SEM (cell line): ENCODE results near the gene NT5M.

DNA sequence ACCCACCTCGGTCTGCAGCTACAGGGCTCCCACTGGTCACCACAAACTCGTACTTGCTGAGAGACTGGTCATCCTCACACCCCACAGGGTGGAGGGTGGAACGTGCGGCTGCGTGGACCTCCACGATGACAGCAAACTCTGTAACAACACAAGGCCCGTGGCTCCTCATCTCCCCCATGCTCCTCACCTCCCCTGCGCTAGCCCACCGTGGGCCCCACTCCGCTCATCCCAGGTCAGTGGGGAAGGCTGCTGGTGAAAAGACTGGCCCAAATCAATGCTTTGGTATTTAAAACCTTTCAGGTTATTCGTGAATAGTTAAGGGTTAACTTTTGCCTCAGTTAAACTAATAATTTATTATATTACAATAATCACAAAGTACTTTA, 9.0 kb upstream of the PLD6 start:
- PRO-cap, result no peak

- PRO-cap, result bidirectional peak, plus-strand start at chr17:17303349, minus-strand start at chr17:17303072
Observed at GRCh38 chr17:17302821-17303449, at the start of gene NT5M. NT5M (plus strand) TSS chr17:17303373.

DNA sequence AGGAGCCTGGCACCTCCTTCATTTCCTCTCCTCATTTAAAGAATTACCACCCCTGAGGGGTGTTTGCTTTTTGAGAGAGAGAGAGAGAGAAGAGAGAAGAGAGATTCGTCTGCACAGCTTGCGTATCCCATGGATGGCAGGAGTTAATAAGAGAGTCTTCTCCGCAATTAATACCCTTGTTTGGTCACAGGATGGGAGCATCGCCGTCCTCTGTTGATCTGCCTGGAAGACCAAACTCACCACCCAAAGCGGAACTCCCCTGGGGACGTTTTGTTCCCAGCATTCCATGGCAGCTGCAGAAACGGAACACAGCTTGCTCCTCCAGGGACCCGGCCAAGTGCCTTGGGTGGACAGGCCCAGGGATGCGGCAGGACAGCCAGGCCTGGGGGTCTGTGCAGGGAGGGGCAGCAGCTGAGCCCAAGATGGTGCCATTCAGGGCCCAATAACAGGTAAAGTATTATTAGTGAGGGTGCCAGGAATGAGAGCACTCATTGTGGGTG, 83.0 kb downstream of the NT5M start:
- PRO-cap, result no peak

DNA sequence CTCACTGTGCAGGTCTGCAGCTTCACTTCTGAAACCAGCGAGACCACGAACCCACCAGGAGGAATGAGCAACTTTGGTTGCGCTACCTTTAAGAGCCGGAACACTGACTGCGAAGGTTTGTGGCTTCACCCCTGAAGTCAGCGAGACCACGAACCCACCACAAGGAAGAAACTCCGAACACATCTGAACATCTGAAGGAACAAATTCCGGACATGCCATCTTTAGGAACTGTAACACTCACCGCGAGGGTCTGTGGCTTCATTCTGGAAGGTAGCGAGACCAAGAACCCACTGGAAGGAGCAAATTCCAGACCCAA, 84.7 kb upstream of the MED9 start:
- PRO-cap, result no peak

- PRO-cap, result no peak
Observed at GRCh38 chr17:17490895-17492212, 4.8 kb downstream of the RASD1 start.

DNA sequence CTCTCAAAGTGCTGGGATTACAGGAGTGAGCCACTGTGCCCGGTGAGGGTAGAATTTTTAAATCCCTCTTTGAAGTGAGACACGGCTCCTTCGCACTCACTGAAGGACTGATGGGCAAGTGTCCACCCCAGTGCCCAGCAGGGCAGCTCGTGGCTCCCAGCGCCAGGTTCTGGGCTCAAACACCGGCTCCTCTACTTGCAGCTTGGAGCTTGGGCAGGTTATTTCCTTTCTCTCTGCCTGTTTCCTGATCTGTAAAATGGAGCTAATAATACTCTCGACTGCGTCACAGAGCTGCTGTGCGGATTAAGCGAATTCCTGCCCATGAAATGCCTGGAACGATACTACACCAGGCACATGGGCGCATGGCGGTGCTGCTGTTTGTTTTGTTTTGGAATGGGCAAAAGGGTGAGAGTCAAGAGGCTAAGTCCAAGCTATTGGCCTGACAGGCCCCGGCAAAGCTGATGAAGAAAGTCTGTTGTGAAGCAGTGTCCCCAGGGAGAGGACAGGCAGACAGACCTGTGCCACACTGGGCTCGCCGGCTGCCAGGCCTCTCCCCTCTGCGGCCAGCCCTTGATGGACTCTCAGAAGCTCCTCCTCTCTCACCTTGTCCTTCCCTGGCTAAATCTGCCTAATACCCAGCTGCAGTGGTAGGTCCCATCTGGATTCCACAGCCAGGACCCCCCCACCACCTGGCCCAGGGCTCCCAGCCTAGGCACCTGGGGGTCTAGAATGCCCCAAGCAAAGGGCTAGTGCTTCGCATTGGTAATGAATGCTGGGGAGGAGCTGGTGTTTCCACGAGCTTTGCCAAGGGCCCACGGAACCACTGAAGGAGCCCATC, 31.3 kb upstream of the RASD1 start:
- PRO-cap, result no peak

- PRO-cap, result no peak
Observed at GRCh38 chr17:17570827-17571381, 20.6 kb downstream of the PEMT start.

- PRO-cap, result no peak
Observed at GRCh38 chr17:17571913-17572566, 19.5 kb downstream of the PEMT start.

- PRO-cap, result no peak
Observed at GRCh38 chr17:17574032-17574515, 17.4 kb downstream of the PEMT start.

- PRO-cap, result bidirectional peak, plus-strand start at chr17:17724815, minus-strand start at chr17:17724788; bidirectional peak, plus-strand start at chr17:17725288, minus-strand start at chr17:17725321
Observed at GRCh38 chr17:17724395-17725537, 43.5 kb downstream of the RAI1 start.

DNA sequence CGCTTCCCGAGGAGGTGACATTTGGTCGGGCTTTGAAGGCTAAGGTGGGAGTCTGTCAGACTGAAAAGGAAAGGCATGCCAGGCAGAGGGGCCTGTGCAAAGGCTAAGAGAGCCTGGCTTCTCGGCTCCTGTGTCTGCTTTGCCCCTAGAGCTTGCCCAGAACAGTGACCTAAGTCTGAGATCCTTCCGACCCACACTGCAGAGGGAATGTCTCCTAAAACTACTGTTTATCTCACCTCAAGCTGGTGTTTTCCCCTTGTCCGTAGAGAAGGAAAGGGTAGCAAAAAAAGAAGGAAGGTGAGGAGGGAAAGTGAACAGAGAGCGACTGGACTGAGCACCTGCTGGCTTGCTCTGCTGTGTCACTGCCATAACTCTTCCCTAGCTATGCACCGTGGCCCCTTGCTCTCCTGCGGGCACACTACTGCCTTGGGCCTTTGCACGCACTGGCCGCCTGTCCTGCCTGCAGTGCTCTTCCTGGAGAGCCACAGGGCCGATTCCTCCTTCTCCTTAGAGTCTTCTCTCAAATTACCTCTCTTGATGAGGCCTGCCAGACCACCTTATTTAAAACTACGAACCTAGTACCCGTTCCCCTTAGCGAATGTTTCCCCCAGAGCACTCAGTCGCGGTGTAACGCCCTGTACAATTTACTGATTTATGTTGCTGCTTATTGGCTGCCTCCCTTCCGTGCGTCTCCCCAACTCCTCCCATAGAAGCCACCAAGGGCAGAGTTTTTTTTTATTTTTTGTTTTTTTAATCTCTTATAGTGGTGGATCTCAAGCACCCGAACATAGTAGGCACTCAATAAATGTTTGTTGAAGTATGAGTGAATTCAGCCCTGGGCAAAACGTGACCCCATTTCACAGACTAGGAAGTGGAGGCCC, 70.2 kb downstream of the RAI1 start:
- PRO-cap, result unidirectional peak, minus-strand start at position 600 of the sequence

- PRO-cap, result no peak
Observed at GRCh38 chr17:17784066-17785109, 52.4 kb downstream of the SREBF1 start.

DNA sequence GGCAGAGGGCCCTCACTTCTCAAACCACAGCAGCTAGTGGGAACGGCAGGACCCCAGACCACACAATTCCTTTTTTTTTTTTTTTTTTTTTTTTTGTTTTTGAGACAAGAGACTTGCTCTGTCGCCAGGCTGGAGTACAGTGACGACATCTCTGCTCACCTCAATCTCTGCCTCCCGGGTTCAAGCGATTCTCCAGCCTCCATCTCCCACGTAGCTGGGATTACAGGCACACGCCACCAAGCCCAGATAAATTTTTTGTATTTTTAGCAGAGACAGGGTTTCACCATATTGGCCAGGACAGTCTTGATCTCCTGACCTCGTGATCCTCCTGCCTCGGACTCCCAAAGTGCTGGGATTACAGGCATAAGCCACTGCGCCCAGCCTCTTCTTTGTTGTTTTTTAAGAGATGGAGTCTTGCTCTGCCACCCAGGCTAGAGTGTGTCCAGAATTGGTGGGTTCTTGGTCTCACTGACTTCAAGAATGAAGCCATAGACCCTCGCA, 16.9 kb downstream of the TOM1L2 start:
- PRO-cap, result no peak

DNA sequence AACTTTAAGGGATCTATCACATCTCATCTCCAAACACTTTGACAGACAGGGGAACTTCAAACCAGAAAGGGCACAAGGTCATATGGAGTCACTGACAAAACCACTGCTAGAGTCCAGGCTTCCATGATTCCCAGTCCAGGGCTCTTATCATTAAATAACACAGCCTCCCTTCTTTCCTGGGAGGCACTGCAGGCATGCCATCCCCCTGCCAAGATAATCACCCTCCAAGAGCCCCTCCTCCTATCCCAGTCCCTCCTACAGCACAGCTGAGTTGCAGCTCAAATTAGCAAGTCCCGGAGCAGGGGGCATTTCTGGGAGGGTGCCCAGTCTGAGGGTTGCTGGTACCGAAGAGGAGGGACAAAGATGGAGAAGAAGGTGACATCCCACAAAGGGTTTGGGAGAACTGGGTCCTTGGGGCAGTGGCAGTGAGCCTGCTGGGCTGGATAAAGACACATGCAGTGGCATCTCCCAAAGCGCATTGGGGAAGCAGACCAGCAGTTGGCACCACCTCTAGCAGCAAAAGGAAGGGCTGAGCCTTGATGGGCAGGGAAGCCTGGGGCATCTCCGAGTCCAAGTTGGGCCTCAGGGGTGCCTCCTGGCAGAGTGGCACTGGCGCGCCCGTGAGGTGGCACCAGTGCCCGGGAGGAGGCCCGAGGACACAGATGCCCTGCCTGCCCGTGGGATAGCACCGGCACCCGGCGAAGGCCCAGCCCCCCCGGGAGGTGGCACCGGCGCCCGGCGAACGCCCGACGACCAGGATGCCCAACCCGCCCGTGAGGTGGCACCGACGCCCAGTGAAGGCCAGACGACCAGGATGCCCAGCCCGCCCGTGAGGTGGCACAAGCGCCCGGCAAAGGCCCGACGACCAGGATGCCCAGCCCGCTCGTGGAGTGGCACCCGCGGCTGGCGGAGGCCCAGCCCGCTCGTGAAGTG, 693 bp downstream of the TOM1L2 start:
- PRO-cap, result no peak

DNA sequence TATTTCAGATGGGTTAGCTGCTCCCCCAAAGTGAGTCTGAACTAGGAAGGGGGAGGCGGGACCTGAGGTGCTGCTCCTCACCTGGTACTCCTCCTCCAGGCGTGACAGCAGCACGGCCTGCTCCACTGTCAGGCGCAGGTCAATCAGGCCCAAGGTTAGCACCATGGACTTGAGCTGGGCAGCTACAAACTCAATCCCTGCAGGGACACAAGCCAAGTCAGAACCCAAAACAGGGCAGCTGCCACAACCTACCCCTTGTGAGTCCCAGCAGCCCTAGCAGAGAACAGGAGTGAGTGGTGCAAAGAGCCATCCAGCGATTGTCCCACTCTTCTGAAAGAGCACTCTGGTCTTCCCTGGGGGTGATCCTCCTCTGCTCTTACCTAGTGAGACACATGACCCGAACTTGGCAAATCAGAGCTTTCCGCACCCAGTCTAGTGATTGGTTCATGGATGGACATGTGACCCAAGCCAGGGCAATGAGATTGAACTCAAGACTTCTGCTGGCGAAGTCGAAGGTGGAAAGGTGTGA, 17.9 kb downstream of the ATPAF2 start:
- PRO-cap, result no peak

GRCh38 chr17:18070844-18071392, 16.8 kb upstream of the DRG2 start:
- PRO-cap, result no peak

- PRO-cap, result no peak
Observed at GRCh38 chr17:18139327-18139851, 30.8 kb downstream of the MYO15A start.

GRCh38 chr17:18181266-18181860, 2.3 kb upstream of the ALKBH5 start:
- PRO-cap, result no peak

- PRO-cap, result no peak
Observed at GRCh38 chr17:18188116-18188892, 4.7 kb downstream of the ALKBH5 start.

DNA sequence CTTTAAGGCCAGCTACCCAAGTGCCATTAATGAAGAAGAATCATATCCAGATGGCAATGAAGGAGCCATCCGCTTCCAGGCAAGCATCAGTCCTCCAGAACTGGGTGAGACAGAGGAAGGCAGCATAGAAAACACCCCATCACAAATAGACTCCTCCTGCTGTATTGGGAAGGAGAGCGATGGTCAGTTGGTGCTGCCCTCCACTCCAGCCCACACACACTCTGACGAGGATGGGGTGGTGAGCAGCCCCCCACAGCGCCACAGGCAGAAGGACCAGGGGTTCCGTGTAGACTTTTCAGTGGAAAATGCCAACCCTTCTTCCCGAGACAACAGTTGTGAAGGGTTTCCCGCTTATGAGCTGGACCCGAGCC, 2.3 kb downstream of the SMCR8 start:
- PRO-cap, result no peak